Cardiac fibroblast (primary cell): ENCODE measurements around a stretch of chr2.

DNA sequence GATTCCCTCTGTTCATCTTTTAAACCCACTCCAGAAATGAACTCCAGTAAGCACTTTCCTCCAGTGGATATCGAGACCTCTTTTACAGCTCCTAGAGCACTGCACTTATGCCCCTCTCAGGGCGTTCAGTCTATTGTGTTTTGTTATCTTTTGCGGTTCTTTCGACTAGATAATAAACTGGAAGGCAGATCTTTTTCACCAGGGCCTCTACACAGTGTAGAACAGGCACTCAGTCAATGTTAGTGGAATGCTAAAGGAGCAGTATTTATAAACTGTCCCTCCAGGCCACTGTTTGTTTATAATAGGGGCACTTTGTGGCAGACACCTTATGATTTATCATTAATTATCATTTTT is 684 bp upstream of the SOS1 start:
- RRBS, result no CpG with 5 or more reads among the region's 4 CpGs

- RRBS, result no CpG with 5 or more reads among the region's 3 CpGs
Measured at GRCh38 chr2:39497483-39497964, 60.4 kb upstream of the MAP4K3 start.

DNA sequence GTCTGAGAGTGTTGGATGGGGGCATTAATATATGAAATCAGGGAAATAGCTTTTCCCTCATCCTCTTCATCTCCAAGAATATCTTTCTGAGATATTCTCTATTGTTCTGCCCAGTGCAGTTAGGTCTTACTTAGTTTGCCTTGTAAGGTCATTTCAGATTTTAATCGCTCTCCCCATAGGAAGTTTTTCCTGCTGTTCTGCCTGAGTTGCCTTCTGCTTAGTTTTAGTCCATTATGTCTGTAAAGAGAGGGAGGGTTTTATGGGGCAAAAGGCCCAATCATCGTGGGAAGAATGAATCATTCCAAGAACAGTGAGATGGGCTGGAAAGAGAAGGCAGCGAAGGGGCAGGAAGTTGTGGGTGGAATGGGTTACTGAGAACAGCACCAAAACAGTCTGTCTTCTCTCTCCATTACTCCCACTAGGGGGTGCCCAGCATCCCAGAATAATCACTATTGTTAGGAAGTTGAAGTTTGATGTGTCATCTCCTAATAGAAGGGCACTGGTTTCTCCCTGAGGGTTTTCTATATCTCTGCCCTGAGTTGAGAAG is 76.4 kb upstream of the MAP4K3 start:
- RRBS, result no CpG with 5 or more reads among the region's 3 CpGs

DNA sequence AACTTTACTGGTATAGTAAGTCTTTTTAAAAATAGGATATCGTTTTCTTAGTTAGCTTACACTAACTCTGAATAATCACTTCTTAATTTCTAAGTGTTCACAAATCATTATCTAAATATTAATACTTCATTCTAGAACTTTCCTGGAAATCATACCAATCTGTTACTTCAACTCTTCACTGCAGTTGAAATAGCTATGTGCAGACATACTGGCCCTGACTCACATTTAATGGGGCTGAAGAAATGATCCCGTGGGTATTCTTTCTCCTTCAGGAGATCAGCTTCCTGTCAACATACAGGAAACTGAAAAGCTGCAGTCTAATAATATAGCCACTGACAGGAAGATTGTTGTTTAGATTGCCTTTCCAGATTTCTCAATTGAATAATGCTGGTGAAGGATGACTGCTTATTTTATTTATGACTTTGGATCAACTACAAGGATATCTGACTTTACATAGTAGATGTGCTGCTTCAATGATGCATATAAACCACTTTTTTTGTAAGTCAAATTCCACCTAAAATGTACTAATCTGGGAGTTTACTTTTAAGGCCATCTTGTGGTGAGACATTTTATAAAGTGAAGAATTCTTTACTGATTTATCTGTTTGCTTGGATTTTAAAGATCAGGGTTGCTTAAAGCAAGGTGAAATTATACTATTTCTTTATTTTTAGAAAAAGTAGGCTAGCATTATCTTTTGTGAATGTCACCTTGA is 93.3 kb upstream of the MAP4K3 start:
- RRBS, result no CpG with 5 or more reads among the region's 2 CpGs

- RRBS, result no CpG with 5 or more reads among the region's 13 CpGs
Measured at GRCh38 chr2:39780727-39781361, 1.8 kb upstream of the THUMPD2 start.

DNA sequence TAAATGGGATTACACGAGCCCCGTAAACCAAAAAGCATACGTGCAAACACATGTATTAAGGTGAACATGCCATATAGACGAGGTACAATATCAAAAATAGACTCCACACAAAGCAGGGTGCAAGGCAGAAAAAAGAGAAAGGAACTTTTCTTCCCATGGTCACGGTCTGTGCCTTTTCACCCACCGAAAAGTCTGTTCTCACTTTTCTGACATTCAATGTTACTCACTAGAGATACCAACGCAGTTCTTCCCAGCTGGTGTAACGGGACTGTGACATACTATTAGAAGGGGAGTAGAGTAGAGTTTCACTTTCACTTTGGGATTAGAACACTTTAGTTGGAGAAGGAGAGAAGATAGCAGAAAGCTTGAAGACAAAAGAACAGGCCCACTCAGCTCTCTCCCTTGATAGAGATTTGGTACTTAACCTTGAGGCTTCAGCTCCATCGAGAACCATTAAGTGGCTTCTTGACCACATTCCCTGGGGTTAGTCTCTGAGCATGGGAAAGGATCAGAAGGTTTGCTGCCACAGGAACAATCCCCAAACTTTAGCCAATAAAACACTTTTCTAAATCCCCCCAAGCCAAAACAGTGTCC is 37.5 kb upstream of the SLC8A1 start:
- RRBS, result no CpG with 5 or more reads among the region's 9 CpGs

GRCh38 chr2:40511436-40512934 is 60.1 kb upstream of the SLC8A1 start:
- RRBS, result no CpG with 5 or more reads among the region's 20 CpGs

DNA sequence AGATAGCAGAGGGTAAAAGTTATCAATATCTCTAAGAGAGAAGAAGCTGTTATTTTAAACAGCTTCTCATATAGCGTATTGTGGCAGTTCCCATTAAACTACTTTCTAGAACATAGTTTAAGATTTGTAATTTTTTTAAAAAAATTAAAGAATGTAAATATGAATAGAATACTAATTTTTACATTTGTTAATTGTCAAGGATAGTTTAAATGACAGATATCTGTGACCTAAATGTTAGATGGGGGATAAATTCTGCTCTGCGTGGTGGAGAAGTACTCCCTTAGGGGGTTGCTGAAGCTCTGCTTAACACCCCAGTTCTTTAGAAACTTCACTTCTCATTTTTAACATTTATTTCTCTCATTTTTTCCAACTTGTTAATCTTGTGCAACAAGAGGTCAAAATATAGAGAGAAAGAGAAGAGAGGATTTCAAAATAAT is 61.2 kb upstream of the SLC8A1 start:
- RRBS, result no CpG with 5 or more reads among the region's 2 CpGs

- RRBS, result no CpG with 5 or more reads among the region's 4 CpGs
Measured at GRCh38 chr2:41610446-41610998, 437.3 kb upstream of the PKDCC start.

- RRBS, result no CpG with 5 or more reads among the region's 2 CpGs
Measured at GRCh38 chr2:41965738-41966187, 82.1 kb upstream of the PKDCC start.

GRCh38 chr2:42049463-42049970 is 1.7 kb downstream of the PKDCC start:
- RRBS, result no CpG with 5 or more reads among the region's 9 CpGs

DNA sequence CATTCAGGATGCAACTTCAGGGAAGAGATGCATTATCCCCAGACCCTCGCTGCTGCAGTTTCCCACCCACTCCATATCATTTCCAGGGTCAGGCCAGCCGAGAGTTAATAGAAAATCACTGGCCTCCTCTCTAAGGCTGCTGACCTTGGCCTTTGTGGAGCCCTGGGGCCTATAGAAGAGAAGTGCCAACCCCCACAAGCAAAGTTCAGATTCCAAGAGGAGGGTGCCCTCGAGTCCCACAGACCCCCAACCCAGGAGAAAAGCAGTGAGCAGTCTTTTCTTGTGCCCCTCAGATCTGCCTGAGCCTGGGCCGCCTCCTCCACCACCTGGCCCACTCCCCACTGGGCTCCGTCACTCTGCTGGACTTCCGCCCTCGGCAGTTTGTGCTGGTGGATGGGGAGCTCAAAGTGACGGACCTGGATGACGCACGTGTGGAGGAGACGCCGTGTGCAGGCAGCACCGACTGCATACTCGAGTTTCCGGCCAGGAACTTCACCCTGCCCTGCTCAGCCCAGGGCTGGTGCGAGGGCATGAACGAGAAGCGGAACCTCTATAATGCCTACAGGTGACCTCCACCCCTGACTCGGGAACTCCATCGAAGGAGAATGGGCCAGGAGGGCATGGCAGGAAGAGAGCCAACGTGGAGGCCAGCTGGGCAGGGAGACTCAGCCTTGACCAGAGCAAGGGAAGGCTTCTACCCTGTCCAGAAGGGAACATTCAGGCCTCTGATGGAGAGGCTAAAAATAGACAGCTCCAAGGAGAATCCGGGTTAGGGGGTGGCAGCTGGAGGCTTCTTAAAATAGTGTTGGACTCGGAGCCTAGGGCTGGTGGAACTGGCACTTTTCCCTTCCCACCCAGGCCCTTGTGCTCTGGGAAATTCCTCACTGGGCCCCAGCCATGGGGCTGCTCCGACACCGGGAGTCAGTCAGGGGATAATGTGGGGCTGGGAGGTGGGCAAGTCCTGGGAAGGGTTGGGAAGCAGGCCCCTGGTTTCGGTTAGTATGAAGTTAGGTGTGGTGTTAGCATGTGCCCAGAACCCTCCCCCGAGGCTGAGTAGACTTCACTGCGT is 6.3 kb downstream of the PKDCC start:
- RRBS, result no CpG with 5 or more reads among the region's 28 CpGs

GRCh38 chr2:42106002-42106389 is 58.2 kb downstream of the PKDCC start:
- RRBS, result no CpG with 5 or more reads among the region's 4 CpGs

DNA sequence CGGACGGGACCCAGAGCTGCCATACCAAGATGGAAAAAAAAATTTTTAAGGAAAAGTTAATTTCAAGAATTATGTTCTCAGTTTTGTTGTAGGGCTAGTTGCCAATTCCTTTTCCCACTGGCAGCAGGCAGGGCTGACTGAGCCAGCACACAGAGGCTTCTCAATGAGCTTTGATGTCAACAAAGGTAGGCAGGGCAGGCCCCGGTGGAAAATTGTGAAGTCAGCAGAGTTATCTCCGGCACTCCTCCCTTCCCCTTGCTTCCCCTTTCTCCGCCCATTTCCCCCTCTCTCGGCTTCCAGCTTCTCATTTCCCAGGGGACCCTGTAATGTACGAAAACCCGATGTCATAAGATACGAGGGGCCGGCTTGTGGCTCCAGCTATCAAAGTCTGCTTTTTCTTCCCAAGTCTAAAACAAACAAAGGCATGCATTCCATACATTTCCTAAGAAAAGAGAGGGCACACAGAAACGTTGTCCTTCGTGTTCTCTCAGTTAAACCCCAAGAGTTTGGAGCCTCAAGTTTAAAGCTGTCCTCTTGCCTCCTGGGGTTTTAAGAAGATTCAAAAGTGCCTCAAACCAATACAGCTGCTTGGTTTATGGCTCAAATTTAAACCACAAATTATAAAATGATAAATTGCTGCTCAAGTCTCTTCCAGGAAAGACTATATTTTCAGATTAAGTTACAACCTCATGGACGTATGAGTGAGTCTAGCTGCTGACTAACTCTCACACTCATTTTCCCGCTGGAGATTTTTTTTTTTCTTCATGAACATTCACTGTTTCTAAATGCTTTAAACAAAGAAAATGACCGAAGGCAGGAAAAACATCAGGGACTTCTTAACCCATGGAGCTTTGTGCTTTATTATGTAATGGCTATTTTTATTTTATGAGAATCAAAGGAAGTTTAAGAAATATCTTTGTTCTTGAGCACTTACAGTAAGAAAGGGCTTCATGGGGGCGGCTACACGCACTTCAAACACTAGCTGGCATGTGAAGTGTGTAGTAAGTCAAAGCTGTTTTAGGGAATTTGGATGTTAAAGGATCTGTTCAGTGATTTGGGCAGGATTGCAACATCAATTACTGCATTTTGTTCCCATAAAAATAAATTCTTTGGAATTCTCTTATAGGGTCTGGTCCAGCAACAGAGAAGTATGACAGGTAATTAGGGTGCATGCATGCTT is 27.2 kb upstream of the EML4 start:
- RRBS, result no CpG with 5 or more reads among the region's 17 CpGs

DNA sequence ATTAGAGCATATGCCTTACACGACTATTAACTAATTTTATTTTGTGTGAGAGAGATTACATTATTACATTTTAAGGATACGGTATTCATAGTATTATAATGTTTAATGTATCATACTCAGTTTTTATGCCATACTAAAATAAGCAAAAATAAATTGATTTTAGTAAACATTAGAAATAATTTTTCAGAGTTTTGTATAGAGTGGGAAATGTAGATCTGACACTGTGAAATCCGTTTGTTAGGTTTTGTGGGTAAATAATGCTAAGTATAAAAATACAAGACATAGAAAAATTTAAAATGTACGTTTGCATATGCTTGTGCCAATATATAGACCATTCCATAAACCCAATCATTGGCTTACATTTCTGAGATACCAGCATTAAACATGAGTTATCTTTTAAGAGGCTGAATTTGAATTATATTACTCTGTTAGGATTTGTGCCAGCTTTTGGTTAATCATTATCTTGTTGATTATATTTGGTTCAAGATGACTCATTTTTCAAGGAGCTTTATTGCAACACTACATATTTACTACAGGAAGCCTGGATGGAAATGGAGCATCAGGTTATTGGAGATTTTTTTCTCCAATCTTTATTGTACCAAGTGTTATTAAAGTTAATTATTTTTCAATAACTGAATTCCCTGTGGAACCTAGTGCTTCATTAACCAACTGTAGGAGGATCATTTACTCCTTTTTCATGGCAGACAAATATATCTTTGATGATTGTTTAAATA is 26.3 kb downstream of the EML4 start:
- RRBS, result no CpG with 5 or more reads among the region's 4 CpGs

GRCh38 chr2:42562337-42563046 is 5.9 kb upstream of the MTA3 start:
- RRBS, result no CpG with 5 or more reads among the region's 5 CpGs

DNA sequence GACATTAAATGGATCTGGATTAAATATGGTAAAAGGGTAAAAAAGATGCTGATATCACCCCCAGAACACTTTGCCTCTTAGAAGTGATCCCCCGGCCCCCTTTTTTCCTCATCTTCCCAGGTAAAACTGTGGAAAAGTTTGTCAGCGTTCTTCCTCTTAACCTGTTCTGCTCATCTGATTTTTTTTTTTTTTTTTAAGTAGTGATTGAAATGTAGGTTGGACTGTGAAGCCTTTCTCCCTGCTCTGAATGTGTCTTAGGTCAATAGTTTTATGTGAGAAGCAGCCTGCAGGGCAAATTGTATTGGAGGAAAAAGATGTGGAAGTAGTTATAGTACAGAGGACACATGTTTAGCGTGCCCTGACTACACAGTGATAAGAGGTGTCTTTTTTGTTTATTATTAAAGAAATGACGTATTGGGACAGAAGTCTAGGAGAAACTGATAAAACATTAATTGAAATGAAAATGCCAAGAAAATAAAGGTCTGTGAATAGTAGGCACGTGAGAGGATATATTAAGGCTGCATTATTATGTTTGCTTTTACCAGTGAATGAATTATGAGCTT is 1.4 kb downstream of the MTA3 start:
- RRBS, result no CpG with 5 or more reads among the region's 5 CpGs

DNA sequence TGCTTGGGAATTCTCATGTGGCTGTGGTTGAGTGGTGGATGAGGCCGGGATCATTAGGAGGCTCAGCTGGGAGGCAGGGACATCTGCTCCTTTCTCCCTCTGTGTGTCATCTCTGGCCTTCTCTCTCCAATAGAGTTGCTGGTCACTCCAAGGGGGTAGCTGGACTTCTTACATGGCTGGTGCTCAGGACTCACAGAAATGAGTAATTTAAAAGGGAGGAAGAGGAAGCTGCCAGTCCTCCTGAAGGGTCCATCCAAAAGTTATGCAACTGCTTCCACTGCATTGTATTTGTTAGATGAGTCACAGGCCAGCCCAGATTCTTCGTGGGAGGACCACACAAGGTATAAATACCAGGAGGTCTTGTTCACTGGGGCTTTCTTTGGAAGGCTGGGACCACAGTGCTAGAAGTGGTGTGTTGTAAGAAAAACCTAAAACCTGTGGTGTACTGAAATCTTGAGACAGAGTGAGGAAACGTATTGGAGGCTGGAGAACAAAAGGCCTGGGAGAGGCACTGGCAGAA is 43.6 kb upstream of the HAAO start:
- RRBS, result no CpG with 5 or more reads among the region's 3 CpGs